ENCODE data around the genes RXFP2, N4BP2L1 and CCDC169.

DNA sequence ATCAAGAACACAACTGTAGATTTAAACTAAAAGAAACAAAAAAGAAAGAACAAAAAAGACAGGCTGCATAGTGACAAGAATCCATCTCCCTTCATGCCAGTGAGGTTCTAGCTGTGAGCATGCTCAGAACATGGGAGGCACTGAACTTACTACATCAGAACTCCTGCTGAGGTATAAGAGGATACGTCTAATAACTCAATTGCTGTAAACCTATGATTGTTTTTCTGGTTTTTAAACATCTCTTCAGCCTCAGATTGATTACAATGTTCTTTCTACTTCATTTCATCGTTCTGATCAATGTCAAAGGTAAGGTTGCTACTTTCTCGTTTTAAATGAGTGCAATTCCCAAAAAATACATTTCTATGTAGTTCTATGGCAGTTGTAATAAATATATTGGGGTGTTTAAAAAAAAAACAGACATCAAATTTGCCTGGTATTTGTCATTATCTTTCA, at the start of gene RXFP2:
Gene RXFP2 (plus strand): TSS at position 126 of the 453 bp plus-strand sequence.
- PRO-cap, 2 experiments, result no peak in any of the 2 experiments

GRCh38 chr13:31951130-31951608, 80.4 kb upstream of the FRY start:
- PRO-cap, 2 experiments, result peak in 1 of 2 experiments; most common plus-strand start chr13:31951443 (in 1); most common minus-strand start chr13:31951277 (in 1)

- PRO-cap, 2 experiments, result peak in 2 of 2 experiments; most common plus-strand start chr13:32254182 (in 2); most common minus-strand start chr13:32254019 (in 1)
These were observed 61.1 kb downstream of the ZAR1L start for GRCh38 chr13:32253837-32254751.

DNA sequence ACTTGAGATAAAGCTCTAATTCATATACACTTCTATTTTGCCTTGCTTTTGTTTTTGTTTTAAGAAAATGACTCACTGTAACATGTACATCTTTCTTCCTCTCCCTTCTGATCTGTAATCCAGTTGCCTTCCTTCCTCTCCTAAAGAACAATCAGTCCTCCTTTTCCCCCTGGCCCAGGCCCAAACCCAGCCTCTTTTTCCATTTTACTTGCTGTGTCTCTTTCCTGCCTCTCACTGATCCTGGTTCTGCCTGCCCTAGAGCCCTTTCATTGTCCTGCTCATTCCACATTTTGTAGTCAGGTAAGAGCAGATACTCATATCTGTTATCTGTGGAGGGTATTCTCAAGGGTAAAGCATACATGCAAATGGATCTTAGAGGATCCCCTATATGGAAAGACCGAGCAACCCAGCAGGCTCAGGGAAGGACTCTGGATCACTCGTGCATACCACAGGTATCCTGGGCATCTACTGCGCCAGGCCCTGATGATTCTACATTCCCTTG, 50.7 kb downstream of the ZAR1L start:
- PRO-cap, 2 experiments, result peak in 2 of 2 experiments; most common plus-strand start position 234 of the sequence (in 2); most common minus-strand start position 116 of the sequence (in 2)

DNA sequence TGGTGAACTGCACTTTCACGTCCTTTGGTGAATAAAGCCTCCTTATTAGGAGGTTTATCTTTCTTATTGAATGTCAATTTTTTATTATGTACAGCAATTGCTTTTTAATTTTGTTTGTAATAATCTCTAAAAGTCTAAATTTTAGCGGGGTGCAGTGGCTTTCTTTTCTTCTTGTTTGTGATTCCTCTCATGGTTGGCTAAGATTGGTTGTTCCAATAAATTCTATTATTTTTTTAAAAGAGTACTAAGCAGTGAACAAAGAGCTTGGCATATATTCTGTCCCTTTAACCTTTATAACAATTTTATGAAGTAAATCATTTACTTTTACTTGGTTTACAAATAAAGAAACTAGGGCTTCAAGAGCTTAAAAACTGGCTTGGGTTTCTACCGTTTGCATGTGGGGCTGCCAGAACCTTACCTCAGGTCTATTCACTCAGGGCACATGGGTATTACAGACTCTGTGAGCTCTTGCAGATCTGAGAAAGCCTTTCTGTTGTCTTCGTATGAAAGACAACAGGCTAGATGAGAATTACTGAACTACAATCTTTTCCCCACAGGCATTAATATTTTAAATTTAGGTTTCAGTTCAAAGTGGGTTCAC, 13.4 kb downstream of the N4BP2L1 start:
- PRO-cap, 2 experiments, result no peak in any of the 2 experiments

GRCh38 chr13:32422540-32423089, 5.3 kb downstream of the N4BP2L1 start:
- PRO-cap, 2 experiments, result no peak in any of the 2 experiments

DNA sequence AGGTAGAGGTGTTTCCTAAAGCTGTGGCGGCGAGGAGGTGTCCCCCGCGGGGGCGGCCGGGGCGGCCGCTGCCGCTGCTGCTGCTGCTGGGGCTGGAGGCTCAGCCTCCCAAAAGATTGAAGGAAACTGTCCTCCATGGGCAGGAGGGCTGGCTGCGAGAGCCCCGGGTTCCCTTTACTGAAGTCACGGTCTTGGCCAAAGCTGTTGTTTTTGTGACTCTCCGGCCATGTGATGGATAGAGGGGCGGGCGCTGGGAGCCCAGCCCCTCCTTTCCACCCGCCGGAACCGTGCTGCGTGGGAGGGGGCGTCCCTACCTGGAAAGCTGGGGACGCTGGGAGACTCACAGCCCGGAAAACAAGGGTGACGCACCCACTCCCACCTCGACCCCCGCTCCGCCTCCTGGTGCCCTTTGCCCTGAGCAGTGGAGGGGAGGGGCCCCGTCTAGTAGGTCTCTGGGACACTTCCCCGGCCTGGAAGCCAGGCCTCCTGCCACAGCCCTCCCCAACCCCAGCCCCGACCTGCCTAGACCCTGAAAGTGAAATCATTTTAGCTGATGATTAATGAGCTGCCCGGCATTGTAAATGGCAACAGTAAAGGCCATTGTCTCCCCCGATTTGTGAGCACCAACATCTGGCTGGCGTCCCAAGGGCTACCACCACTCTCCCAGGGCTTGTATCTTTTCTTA, at the start of gene N4BP2L1:
Gene N4BP2L1 (minus strand): TSS at position 185 of the 685 bp plus-strand sequence.
- PRO-cap, 2 experiments, result peak in 2 of 2 experiments; most common plus-strand start position 297 of the sequence (in 1); most common minus-strand start position 185 of the sequence (in 2)

DNA sequence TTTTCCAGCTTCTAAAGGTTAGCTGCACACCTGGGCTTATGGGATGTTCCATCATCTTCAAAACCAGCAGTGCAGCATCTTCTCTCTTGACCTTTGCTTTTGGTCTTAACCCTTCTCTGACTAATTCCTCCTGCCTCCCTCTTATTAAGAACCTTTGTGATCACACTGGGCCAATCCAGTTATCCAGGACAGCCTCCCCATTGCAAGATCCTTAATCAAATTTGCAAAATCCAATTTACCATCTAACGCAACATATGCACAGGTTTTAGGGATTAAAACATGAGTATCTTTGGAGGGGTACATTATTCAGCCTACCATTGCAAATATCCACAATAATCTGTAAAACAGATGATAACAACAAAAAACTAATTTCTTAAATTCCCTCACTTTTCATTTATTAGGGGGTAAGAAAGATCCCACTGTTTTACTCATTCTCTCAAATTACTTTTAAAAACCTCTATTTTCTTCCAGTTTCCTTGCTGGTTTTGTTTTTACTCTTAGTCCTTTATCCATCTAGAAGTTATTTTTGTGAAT, 6.6 kb downstream of the N4BP2L2 start:
- PRO-cap, 2 experiments, result no peak in any of the 2 experiments

DNA sequence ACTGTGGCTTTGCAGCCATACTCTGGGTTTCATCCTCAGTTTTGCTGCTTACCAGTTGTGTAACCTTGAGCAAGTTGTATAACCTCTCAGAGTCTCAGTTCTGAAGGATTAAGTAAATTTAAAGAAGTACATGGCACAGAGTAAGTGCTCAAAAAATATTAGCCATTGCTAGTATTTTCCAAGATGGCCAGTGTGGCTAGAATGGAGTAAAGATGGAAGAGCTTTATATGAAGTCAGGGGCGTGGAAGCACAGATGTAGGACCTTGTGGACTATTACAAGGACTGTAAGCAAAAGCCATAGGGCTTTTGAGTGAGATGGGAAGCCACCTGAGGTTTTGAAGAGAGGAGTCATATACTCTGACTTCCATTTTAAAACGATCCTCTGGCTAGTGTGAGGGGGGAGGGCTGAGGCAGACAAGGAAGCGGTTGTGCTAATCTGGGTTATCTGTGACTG, 203.7 kb downstream of the PDS5B start:
- PRO-cap, 2 experiments, result no peak in any of the 2 experiments

- PRO-cap, 2 experiments, result no peak in any of the 2 experiments
These were observed 94.7 kb downstream of the KL start for GRCh38 chr13:33110911-33111243.

- PRO-cap, 2 experiments, result no peak in any of the 2 experiments
These were observed 86.5 kb downstream of the STARD13 start for GRCh38 chr13:33199144-33199369.

DNA sequence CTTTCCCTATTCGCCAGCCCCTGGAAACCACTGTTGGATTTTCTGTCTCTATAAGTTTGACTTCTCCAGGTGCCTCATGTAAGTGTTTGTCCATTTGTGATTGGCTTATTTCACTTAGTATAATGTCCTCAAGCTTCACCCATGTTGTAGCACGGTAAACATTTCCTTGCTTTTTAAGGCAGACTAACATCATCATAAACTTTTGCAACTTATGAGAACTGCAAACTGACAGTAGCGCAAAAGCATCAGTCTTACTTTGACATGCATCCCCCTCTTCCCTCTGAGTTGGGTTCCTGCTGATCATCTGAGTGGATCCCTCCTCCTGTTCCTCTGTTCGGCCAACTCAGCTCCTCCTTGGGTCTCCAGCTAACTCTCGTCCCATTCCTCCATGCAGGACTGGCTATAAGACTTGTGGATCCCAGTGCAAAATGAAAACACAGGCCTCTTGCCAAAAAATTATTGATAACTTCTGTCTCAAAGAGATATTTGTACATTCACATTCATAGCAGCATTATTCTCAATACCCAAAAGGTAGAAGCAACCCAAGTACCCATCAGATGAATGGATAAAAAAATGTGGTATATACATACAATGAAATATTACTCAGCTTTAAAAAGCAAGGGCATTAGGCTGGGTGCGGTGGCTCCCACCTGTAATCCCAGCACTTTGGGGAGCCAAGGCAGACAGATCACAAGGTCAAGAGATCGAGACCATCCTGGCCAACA, 64.2 kb downstream of the STARD13 start:
- PRO-cap, 2 experiments, result no peak in any of the 2 experiments

- PRO-cap, 2 experiments, result no peak in any of the 2 experiments
These were observed 584 bp upstream of the STARD13 start for GRCh38 chr13:33286239-33286439.

- PRO-cap, 2 experiments, result peak in 2 of 2 experiments; most common plus-strand start chr13:33350202 (in 2); most common minus-strand start chr13:33350663 (in 2)
These were observed 64.6 kb upstream of the STARD13 start for GRCh38 chr13:33349807-33350933.

DNA sequence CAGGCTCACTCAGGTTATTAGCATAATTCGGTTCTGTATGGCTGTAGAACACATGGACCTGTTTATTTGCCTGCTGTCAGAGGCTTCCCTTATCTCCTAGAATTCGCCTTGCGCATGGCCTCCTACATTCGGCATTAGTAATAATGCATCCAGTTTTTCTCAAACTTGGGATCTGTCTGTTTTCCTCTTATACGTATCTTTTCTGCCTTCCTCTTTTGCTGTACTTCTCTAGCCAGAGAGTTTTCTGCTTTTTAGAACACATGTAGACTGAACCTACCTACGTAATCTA, 252.6 kb downstream of the MAB21L1 start:
- PRO-cap, 2 experiments, result peak in 1 of 2 experiments; most common plus-strand start position 162 of the sequence (in 1)

GRCh38 chr13:35839895-35840322, 291.3 kb downstream of the DCLK1 start:
- PRO-cap, 2 experiments, result no peak in any of the 2 experiments

DNA sequence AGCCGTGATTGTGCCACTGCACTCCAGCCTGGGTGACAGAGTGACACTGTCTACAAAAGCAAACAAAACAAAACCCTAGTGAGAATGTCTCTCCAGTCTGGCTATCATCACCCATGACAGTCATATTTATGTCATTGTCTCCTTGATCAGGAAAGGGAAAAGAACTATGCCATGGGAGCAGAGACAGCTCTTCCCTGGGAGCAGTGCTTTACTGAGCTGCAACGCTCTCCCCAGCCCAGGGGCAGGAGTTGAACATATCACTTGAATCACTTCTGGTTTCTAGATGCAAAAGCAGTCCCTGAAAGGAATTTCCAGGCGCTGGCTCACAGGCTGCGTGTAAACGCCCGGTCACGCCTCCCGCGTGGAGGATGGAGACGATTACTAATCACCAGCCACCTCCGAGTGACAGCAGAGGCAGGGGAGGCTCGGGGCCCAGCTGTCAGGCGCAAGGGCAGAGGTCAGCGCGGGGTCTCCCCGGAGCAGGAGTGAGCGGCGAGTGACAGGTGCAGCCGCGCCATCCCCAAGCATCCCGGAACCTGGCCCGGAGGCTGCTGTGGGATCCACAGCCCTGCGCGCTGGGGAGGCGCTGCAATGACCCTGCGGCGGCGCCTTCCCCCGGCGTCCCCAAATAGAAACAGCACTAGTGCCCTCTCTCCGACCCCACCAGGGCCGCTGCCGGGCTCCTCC, 23.5 kb upstream of the DCLK1 start:
- PRO-cap, 2 experiments, result peak in 1 of 2 experiments; most common plus-strand start position 411 of the sequence (in 1)

GRCh38 chr13:36297259-36298426, at the start of gene CCDC169:
TSS of gene CCDC169 (minus strand) at chr13:36297814.
- PRO-cap, 2 experiments, result peak in 2 of 2 experiments; most common plus-strand start chr13:36297941 (in 2); most common minus-strand start chr13:36297851 (in 2)

DNA sequence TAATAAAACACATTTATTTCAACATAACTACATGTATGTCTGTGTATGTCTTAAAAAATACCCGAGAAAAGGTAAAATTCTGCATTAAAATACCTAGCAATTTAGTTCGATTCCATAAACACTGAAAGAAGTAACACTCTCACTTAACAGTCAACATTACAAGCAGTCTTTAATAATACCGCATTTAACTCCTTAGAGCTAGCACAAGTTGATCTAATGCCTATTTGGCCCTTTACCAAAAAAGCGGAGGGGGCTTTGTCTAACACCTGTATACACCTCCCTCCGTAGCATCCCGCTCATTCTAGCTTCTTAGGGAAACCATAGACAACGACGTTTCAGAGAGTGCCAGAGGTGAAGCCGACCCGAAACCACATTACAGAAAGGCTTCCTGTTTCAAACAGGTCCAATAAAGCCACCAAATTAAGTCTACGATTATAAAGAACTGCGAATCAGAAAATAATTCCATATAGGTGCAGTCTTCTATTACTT, 1.2 kb downstream of the SPART start:
- PRO-cap, 2 experiments, result no peak in any of the 2 experiments

GRCh38 chr13:36919102-36919554, 910 bp downstream of the SMAD9 start:
- PRO-cap, 2 experiments, result peak in 2 of 2 experiments; most common plus-strand start chr13:36919396 (in 2); most common minus-strand start chr13:36919271 (in 1)